Calu3 (cell line): ENCODE data around the gene TFAP2C.

GRCh38 chr20:53915302-53916510 is 154.7 kb downstream of the BCAS1 start:
- PRO-cap, result bidirectional peak, plus-strand start at chr20:53916023, minus-strand start at chr20:53915790

GRCh38 chr20:53918939-53919316 is 151.5 kb downstream of the BCAS1 start:
- PRO-cap, result no peak

GRCh38 chr20:54067413-54068120 is 2.8 kb downstream of the BCAS1 start:
- PRO-cap, result bidirectional peak, plus-strand start at chr20:54067946, minus-strand start at chr20:54067752

DNA sequence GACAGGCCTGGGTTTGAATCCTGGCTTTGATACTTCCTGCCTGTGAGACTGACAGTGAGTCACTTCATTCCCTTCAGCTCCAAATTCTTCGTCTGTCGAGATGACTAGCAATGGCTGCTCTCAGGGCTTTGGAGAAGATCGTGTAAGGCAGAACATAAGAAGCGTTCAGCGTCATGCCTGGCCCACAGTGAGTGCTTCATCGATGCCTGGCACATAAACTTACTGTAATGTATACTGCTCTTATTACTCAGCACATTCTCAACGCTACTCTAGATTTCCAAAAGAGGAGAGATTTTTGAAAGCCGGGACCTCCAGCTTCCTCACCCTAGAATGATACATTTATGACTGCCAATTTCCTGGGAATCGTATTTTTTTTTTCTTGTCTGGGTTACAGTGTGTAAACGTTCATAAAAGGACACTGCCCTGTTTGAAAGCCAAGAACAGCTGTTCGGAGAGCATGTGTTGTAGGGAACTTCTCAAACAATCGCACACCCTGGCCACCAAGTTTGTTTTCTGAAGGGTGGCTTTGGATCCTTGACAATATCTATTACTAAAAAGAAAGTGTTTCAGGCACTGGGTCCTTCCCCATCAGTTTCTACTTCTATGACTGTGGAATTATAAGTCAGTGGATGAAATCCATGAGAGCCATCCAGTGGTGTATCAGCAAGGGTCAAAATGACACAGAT is 16.3 kb upstream of the BCAS1 start:
- PRO-cap, result no peak

DNA sequence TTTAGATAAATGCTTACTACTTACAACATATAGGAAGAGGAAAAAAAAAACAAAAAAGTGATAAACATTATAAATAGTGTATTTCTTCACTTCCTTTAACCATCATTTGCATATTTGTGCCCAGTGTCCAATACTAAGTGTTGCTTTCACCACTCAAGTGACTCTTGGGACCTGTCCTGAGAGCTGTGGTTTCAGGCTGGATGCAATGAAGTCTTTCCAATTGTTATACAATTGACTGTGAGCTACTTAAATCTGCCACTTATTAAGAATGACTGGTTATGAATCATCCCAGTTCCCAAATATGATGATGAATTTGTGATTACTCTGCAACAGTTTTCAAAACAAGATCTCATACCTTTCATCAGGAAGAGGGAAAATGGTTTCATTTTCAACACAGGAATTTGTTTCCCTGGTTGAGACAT is 41.3 kb downstream of the CYP24A1 start:
- PRO-cap, result bidirectional peak, plus-strand start at position 156 of the sequence, minus-strand start outside the sequence

- PRO-cap, result unidirectional peak, minus-strand start at chr20:56147046
Measured at GRCh38 chr20:56146783-56147180, 101.8 kb upstream of the MC3R start.

GRCh38 chr20:56628902-56629489 is at the start of gene TFAP2C:
TFAP2C (plus strand) TSS chr20:56629306.
- PRO-cap, result bidirectional peak, plus-strand start at chr20:56629316, minus-strand start at chr20:56629120

- PRO-cap, result no peak
Measured at GRCh38 chr20:56826686-56827868, 198.0 kb downstream of the TFAP2C start.

DNA sequence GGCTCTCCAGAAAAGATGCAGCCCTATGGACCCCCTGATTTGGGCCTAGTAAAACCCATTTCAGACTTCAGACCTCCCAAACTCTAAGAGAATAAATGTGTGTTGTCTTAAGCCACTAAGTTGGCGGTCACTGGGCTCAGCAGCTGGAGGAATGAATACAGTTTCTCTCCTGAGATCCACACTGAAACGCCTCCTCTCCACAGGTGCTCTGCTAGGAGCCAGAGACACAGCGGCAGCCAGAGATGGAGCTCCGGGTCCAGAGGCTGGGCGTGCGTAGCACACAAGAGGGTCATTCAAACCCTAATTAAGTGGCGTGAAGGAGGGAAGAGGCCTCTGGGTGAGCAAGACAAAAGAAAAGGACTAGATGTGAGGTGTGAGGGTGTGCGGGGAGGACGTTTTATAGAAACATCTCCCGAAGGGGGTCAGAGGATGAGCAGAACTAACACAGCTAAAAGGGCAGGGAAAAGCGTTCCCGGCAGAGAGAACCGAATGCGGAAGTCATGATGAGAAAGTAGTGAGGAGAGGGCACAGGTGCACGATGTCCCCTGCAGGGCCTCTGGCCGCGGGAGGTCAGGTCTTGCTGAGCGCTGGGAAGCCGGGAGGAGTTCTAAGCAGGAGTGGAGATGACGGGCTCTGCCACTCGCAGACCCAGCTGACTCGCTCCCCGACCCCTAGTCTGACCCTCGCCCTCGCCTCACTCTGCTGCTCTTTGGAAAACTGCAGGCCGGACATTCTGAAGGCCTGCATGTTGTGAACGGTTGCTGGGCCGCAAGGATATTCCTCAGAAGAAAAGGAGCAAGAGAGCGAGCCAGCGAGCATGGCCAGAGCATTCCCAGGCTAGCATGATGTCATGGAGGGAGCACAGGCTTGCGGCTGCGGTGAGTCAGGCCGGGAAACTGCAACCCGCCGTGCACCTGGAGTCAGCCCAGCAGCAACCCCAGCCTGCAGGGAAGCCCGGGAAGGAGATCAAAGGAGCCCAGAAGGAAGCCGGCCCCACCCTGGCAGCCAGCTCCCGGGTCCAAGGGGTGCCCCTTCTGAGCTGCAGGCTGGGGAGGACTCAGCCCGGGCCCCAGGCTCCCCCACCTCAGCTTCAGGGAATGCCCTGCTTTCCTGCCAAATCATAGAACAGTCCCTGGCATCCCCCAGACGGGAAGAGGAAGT is 54.3 kb downstream of the BMP7 start:
- PRO-cap, result no peak

DNA sequence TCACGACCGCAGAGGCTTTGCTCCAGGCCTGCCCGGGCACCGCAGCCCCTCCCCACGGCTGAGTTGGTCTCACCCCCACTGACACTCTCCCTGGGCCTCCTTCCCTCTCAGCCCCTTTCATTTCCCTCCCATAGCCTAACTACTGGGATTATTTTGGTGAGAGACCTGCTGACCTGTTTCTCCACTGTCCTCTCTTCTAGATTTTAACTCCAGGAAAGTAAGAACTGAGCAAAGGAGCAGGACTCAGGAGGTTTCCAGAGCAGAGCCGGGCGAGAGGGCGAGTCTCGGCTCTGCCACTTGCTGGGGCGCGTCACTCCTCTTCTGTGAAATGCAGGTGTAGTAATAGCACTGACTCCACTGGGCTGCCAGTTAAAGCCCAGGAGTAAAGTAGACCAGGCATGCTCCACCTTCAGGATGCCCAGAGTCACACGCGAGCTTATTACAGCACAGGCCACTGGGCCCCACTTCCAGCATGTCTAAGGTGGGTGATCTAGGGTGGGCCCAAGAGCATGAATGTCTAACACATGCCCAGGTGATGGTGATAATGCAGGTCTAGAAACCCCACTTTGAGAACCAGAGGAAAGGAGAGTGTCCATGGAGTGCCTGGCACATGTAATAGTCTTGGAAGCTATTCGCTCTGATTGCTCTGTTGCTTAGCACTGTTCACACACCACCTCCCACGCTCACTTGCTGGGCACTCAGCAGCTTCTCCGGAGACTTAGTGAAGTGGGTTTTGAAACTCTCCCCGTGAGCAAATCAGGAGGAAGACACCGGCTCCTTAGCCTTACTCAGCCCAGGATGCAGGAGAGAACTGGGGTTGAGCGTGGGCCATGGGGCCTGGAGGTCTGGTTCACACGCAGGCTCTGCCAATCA is 22.5 kb downstream of the BMP7 start:
- PRO-cap, result no peak

DNA sequence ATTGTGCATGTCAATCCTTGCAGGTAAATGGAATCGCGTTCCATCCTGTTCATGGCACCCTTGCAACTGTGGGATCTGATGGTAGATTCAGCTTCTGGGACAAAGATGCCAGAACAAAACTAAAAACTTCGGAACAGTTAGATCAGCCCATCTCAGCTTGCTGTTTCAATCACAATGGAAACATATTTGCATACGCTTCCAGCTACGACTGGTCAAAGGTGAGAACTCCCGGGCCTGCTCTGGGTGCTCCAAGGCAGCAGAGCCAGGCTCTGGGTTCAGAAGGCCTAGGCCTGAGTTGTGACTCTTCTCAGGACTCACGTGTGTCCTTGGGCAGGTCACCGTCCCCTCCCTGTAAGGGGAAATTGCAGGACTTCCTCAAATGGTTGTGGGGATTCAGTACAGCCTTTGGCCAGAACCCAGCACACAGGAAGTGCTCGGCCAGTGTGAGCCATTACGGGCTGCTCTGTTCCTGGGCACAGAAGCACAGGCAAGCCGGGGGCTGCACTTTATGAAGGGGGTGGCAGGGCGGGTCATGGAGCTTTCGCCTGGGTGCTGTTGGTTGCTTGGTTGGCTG is 16.5 kb upstream of the RBM38 start:
- PRO-cap, result no peak

- PRO-cap, result no peak
Measured at GRCh38 chr20:57385027-57385491, 6.1 kb upstream of the RBM38 start.

DNA sequence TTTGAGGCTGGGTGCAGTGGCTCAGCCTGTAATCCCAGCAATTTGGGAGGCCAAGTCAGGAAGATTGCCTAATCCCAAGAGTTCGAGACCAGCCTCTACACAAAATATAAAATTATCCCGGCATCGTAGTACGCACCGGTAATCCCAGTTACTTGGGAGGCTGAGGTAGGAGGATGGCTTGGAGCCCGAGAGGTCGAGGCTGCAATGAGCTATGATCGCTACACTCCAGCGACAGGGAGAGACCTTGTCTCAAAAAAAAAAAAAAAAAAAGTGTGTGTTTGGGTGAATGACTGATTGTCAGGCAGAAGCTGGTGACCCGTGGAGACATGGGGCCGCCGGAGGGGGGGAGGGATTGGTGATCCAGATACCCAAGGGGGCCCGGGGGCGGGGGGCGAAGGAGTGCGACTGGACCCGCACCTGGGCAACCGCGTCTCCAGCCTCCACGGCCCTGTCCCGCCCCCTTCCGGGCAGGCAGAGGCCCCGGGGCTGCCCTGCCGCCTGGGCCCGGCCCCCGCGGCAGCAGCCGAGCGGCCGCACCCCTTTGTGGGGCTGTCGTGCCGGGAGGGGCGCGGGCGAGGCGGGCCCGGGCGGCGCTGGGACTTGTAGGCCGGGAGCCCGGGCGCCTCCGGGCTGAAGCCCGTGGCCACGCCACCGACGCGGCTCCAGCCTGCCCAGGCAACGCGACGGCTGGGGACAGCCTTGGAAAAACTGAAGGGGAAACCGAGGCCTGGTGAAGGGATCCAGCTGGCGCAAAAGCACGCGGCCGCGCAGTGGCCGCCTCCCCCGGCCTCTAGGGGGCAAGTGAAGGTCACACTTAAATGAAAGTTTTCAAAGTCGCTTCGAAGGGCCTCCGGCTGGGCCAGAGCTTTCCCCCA is 2.1 kb upstream of the RBM38 start:
- PRO-cap, result bidirectional peak, plus-strand start at position 549 of the sequence, minus-strand start at position 435 of the sequence; unidirectional peak, minus-strand start at position 792 of the sequence

- PRO-cap, result no peak
Measured at GRCh38 chr20:57408718-57409646, 17.8 kb downstream of the RBM38 start.

DNA sequence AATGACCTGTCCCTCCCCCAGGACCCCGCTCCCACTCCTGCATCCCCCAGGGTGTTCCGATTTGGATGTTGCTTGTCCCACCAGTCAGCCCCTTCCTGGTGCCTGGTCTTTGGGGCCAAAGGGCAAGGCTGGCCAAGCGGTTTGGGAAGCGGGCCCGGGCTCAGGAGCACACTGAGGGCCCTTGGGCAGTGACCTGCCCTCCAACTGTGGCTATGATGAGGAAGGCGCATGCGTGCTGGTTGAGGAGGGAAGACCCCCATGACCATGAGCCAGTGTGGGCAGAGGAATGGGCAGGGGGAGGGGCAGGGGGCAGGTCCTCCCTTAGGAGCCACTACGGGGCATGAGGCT is 50.4 kb downstream of the RBM38 start:
- PRO-cap, result no peak

DNA sequence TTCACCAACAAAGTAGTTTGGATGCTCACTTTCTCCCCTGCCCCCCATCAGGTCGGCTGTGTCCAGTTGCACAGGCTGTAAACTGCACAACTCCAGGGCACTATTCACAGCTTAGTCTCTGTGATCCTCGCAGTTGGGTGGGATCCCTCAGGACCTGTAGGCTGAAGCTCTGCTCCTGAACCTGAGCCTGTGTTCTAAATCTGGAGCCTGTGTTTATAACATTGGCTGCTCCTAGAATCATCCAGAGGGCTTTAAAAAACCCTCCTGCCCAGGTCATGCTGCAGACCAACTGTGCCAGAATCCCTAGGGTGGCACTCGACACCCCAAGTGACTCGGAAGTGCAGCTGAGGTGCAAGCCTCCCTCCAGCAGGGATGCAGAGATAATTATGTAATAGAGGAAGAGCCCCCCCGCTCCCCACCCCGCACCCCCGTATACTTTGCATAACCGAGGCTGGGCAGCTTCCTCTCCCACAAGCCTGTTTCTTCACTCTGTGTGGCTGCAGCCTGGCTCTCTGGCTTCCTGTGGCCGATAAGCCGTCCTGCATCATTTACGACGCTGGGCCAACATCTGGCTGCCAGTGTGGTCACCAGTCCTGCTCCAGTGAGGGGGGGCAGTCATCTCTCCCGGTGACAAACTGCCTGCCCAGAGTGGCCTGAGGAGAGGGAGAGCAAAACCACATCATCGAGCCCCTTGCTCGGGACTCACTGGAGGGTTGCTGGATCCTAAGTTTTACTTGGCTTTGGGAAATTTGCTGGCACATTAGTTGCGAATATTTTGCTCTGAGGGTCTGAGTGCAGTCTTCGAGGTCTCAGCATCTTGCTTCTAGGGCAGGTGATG is 59.1 kb downstream of the RBM38 start:
- PRO-cap, result no peak

GRCh38 chr20:57475955-57476456 is 48.9 kb downstream of the CTCFL start:
- PRO-cap, result no peak

DNA sequence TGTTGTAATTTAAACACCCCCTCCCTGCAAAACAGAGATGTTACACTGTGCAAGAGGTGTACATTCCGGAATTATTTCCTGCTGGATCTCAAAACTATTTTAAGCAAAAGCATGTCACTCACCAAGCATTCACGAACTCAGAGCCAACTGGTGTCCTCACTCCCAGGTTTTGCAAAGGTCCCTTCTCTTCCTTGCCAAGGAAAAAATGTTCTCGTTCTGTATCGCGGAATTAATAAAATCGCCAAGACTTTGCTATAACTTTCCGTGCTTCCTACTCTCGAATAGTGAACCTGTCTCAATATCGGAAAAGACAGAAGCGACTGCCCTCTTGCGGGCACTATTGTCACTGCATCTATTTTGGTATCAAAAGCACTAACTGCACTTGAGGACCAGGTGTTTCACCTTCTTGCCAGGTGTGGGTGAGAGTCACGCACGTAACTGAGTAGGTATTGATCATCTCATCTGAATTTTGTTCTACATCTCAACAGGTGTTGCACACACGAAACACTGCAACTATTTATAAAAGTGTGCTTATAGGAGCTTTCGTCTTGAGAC is 29.8 kb downstream of the CTCFL start:
- PRO-cap, result no peak

DNA sequence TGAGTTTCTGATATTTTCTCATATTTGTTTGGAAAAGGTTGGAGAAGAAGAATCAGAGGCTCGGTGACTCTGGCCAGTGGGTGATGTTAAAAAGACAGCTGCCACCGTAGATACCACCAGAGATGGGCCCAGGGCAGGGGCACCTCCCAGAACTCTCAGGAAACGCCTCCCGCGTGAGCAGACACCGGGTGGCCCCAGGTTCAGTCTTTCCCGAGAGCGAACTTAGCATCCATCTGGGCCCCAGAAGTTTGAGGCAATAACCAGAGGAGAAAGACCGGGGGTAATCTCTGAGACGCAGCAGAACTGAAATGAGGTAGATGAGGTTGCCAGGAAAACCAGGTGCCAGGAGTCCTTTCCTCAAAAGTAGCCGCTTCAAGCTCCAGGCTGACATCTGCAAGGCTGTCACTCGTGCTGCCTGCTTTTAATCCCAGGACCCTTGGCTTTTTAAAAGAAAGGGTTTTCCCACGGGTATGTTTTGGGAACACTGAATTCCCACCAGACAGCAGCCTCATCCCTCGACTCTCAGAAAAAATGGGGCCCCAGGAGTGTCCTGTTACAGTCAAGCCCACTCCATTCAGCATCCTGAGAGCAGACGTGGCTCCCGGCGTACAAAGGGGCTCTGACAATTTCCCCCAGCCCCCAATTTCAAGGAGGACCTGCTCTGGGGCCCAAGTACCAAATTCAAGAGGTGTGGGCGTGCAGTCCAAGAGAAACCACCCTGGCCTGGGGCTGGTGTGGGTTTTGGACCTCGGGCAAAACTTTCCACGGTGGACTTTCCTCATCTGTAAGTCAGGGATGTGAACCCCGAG is 3.6 kb downstream of the PMEPA1 start:
- PRO-cap, result bidirectional peak, plus-strand start at position 243 of the sequence, minus-strand start at position 85 of the sequence; bidirectional peak, plus-strand start at position 573 of the sequence, minus-strand start at position 532 of the sequence

DNA sequence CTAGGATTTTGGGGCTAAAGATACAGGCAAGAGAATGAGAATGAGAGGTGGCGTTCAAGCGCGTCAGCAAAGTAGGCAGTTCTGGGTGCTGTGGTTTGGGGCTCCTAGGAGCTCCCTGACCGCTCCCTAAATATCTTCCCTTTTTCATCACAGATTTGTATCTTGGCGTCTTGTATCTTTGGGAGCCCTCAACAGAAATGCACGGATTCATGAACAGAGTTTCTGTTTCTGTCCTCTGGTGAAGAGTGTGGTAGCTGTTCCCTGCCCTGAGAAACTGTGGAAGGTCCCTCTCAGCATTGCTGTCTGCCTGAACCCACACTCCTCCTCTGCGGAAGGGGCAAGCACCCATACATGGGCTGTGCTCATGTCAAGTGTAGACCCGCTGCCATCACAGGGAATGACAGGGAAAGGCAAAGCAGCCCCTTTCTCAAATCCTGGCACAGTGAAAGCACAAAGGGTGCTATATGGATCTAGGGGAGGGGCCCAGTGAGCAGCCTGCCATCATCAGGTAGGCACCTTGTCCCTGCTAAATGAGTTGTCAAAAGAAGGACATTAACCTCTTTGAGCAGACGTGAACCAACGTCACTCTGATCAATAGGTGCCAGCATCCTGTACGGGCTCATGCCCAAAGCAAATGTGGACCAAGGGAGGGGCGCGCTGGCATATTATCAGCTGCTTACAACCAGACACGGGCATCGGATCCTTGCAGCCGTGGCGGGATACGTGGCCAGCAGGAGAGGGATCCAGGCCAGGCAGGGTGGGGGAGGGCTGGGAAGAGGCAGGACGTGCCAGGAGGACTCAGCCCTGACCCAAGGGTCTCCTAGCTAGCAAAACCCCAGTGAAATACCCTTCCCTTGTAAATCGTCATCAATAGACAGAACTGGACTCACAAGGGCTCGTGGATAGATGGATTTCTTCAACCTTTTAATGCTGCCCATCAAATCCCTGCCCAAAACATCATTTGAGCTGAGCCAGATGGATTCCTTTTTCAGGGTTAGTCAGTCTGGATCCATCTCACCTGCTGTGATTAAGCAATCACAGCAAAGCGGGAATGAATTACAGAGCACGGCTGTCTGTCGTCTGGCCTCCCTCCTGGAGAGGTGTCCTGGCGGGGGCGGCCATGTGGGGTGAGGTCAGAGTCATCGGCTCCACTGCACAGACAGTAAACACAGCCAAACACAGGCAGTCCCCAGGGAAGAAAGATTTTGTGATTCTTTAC is 209.6 kb upstream of the C20orf85 start:
- PRO-cap, result bidirectional peak, plus-strand start at position 706 of the sequence, minus-strand start at position 444 of the sequence